ENCODE results near the genes MARK3 and XRCC3.

DNA sequence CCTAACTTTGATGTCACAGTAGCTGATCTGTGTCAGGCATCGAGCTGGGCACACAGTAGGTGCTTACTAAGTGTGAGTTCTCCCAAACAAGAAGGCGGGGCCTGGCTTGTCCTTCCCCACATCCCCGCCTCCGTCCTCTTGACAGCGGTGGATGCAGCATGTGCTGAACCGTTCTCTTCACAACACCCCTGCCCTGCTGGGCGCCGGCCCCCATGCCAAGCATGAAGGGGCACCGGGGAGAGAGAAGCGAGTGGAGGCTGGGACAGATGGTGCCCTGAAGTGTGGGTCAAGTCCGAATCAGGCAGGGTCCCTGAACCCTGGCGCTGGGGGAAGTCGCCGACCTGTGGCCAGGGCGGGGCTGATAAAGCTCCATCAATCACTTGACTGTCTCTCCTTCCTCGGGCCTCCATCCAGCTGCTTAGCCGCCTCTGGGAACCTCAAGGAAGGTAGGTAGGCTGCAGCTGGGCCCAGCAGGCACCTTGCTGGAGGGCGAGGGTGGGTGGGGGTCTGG lies 4.0 kb downstream of the EXOC3L4 start:
- PRO-cap, result no peak

DNA sequence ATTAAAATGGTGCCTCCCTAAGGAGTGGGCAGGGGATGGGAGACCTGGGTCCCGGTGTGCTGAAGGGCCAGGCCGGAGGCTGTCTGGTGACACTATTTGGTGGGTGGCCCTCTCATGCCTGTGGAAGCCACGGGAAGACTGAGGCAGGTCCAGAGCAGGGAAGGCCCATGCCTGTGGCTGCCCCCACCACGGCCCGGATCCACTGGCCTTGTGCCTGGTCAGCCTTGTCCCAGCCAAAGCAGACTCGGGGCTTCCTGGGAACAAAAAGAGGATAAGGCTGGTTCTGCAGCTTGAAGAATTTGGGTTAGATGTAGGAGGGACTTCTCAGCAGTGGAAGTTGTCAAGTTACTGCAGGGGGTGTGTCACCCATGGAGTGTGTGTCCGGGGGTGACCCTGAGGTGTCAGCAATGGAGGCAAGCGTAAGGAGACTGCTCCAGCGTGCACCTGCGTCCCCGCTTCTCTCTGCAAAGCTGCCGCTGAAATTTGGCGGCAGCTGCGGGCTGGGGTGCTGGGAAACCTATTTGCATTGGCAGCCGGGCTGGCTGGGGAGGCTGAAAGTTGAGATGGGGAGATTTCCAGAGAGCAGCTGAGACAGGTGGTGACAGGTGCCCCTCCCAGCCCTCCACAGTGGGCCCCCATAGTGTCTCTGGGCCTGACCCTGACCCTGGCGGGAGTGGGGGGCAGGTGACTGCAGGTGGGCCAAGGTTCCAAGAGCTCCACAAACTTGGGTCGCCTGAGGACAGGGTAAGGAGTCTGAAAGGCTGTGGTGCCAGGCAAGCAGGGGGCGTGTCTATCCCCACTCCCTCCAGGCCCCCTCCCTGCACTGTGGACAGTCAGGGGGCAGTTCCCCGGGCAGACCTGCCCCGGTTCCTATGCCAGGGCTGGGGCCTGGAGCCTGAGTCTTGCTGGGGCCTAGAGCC lies 12.4 kb upstream of the TNFAIP2 start:
- PRO-cap, result no peak

DNA sequence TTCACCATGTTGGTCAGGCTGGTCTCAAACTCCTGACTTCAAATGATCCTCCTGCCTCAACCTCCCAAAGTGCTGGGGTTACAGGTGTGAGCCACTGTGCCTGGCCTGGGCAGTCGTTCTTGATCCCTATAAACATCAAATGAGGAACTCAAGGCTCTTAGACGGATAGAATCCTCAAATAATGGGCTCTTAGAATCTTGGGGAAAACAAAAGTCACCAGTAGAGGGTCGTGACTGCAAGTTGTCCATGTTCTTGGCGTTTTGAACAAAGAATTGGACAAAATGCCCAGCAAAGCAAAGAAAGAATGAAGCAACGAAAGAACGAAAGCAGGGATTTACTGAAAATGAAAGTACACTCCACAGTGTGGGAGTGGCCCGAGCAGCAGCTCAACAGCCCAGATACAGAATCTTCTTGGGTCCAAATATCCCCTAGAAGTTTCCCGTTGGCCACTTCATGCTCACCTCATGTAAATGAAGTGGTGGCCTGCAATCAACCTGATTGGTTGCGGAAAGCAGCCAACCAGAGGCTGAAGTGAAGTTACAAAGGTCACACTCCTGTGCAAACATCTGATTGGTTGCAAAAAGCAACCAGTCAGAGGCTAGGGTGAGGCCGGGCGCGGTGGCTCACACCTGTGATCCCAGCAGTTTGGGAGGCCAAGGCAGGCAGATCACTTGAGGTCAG lies 8.3 kb upstream of the TNFAIP2 start:
- PRO-cap, result no peak

DNA sequence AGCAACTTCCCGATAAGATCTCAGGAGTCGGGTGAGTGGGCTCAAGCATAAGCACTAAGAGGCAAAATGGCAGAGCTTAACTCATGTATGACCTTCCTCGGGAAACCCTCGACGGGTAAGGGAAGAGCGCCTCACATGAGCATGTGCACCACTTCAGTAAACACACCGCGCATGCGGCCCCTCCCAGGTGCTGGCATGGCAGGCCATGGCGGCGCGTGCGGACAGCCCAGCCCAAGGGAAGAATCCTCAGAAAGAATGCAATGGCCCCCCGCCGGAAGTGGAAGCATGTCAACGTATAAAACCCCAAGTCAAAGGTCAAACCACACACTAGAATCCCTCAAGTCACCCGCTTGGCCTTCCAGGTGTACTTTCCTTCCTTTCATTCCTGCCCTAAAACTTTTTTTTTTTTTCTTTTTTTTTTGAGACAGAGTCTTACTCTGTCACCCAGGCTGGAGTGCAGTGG lies 6.6 kb upstream of the TNFAIP2 start:
- PRO-cap, result no peak

- PRO-cap, result no peak
These were observed 2.2 kb upstream of the TNFAIP2 start for GRCh38 chr14:103121080-103121526.

GRCh38 chr14:103124223-103124810 lies 1.1 kb downstream of the TNFAIP2 start:
- PRO-cap, result no peak

- PRO-cap, result no peak
These were observed 5.1 kb downstream of the TNFAIP2 start for GRCh38 chr14:103128387-103128825.

GRCh38 chr14:103137693-103138431 lies 14.6 kb downstream of the TNFAIP2 start:
- PRO-cap, result no peak

DNA sequence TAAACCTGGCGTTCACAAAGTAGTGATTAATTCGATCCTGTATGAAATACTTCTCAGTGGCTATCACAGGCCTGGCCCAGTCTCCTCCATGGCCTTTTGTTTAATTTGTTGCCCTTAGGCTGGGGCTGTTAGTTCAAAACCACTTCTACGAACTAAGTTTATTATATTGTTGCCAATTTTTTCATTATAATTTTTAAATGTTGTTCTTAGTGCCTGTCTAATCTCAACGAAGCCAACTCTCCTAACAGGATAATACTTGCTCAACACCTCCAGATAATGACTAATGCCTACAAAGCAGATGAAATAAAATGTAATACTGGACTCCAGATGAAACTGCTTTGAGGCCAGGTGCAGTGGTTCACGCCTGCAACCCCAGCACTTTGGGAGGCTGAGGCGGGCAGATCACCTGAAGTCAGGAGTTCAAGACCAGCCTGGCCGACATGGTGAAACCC lies 62.4 kb downstream of the TNFAIP2 start:
- PRO-cap, result no peak

GRCh38 chr14:103342830-103343922 lies 9.1 kb downstream of the EIF5 start:
- PRO-cap, result no peak

DNA sequence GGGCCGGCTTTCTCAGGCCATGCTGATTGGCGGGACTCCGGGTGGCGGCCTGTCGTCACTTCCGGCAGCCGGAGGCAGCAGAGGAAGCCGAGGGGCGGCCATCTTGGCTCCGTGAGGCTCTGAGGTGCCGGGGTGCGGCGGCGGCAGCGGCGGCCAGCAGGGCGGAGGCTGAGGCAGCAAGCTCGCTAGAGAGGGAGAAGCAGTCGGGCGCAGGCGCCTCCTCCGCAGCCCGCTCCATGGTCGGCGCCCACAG lies at the start of gene MARK3:
Gene MARK3 (plus strand): TSS at position 106 of the 253 bp plus-strand sequence.
- PRO-cap, result bidirectional peak, plus-strand start at position 114 of the sequence, minus-strand start outside the sequence

GRCh38 chr14:103395596-103396229 lies 10.5 kb downstream of the MARK3 start:
- PRO-cap, result no peak

DNA sequence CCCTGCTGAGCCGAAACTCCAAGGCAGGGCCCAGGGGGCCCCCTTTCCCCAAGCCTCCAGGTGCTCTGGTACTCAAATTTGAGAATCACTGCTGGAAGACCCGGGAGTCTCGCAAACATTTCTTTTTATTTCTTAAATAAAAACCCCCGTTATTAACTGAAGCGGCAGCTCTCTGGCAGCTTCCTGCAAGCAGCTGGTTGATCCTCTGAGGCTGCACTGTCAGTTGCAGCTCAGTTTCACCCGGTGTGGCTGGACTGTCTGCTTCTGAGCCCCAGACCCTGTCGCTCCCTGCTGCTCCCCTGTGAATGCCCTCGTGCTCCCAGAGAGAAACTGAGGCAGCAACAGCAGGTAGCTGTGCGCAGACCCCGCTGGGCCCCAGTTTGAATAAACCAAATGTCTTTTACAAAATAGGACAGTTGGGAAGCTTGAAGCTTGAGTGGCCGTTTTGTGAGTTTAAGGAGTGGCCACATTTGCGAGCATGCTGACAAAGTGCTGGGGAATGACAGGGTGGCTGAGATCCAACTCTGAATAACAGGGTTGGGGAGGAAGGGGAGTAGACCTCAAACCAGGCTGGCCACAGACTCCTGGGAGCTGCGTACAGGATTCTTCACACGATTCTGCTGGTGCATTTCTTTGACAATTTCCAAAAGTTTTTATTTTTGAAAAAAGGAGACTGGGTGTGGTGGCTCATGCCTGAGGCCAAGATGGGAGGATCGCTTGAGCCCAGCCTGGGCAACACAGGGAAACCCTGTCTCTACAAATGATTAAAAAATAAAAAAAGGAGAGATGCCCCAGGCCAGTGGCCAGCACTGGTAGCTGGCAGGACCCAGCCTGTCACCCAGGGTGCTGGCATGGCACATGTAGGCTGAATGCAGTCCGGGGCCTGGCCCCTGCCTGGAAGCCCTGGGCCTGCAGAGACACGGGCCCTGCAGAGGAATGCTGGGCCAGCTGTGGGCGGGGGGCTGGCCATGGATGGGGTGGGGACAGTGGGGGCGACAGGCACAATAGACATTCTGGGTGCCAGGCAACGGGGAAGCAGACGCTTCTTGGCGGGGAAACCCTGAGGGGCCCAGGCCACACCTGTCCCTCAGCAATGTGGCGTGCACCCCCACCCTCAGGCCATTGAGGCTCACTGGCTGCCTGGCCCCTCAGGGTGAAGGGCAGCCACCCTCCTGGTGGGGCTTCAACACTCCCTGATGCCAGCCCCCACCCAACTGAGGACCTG lies 11.6 kb downstream of the TRMT61A start:
- PRO-cap, result no peak

DNA sequence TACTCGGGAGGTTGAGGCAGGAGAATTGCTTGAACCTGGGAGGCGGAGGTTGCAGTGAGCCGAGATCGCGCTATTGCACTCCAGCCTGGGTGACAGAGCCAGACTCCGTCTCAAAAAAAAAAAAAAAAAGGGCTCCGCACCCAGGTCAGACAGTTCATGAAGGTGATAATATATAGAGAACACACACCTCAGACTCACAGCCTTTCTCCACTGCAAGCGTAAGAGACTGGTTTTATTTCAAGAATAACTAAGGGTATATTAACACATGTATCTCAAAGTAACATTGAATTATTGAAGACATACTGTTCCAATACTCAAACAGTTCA lies 6.1 kb downstream of the BAG5 start:
- PRO-cap, result no peak

GRCh38 chr14:103559441-103560279 lies 2.8 kb downstream of the BAG5 start:
- PRO-cap, result no peak

DNA sequence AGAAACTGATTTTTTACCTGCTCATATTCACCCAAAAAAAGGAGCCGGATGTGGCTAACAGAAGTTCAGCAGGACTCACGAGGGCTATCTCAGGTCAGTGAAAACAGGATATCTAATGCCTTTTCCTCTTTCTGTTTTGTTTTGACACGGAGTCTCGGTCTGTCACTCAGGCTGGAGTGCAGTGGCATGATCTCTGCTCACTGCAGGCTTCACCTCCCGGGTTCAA lies 30.8 kb downstream of the COA8 start:
- PRO-cap, result no peak

DNA sequence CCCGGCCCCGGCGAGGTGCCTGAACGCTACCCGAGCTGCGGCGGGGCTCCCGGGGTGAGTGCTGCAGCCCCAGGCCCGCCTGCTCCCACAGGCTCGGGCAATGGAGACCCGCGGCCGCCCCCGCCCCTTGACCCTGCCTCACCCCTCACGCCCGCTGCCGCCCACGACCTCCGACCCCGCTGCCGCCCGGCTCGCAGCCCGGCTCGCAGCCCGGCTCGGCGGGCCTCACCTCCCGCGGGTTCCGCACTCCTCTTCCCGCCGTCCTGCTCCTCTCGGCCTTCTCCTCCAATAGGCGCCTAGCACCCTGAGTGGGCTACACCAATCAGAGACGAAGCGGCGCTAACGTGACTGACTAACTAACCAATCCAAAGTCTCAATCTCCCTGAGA lies at the start of gene XRCC3:
Gene XRCC3 (minus strand): TSS at position 257 of the 388 bp plus-strand sequence.
- PRO-cap, result bidirectional peak, plus-strand start outside the sequence, minus-strand start at position 265 of the sequence

- PRO-cap, result bidirectional peak, plus-strand start at chr14:103735606, minus-strand start at chr14:103735594
These were observed 19.8 kb downstream of the ZFYVE21 start for GRCh38 chr14:103735500-103735815.

DNA sequence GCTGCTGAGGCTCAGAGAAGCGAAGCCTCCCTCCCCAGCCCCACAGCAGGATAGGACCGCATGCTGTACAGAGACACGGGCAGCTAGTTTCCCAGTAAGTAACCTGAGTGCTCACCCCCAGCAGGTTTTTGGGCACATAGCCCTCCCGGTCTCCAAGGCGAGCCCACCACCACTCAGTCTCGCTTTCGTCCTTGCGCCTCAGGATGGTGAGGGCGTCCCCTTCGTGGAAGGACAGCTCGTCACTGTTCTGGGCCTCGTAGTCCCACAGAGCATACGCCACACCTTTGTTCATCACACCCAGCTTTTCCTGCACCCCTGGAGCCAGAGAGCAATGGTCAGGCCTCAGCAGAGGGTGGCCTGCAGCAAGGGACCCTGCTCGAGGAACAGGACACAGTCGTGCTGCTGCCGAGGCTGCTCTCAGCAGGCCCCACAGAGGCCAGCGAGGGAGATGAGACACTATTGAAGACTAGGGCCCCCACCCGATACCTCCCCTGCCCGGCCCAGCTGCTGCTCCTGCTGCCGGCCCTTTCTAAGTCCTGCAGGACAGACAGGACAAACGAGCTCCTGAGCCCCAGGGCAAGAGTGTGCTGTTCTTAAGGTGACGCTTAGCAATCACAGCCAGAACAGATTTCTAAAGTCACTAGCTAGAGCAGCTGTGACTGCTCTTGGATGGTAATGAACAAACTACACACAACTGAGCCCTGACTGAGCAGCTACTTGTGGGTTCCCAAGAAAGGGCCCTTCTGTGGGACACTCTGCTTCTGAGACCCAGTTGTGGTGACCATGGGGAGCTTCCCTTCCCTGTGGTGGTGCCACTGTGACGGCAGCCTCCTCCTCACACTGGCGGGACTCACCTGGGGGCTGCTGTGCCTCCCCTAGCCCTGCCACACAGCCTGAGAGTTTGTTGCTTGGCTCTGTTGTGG lies 20.5 kb downstream of the ZFYVE21 start:
- PRO-cap, result no peak

DNA sequence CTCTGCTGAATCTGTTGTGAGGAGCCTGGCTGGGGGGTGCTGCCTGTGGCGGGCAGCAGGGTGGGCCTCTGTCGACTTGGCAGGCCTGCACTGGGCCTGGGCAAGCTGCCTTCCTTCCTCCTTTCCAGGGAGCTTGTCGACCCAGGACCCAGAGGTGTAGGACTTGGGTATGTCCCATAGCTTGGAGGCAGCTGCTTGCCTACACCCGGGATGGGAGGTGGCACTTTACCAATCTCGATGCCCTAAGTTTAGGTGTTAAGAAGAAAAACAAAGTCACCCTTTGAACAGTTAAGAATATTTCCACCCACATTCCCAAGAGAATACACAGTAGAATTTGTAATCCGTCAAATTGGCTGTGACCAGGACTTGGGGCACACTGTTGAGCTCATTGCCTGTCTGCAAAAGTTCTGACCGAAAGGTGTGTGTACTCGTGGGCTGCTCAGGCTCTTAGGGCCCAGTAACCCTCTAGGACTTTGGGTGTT lies 26.5 kb downstream of the ZFYVE21 start:
- PRO-cap, result no peak

Data from ascending aorta (tissue), 1 donor.